GM23248 (cell line): ENCODE measurements around the gene NUDT1.

DNA sequence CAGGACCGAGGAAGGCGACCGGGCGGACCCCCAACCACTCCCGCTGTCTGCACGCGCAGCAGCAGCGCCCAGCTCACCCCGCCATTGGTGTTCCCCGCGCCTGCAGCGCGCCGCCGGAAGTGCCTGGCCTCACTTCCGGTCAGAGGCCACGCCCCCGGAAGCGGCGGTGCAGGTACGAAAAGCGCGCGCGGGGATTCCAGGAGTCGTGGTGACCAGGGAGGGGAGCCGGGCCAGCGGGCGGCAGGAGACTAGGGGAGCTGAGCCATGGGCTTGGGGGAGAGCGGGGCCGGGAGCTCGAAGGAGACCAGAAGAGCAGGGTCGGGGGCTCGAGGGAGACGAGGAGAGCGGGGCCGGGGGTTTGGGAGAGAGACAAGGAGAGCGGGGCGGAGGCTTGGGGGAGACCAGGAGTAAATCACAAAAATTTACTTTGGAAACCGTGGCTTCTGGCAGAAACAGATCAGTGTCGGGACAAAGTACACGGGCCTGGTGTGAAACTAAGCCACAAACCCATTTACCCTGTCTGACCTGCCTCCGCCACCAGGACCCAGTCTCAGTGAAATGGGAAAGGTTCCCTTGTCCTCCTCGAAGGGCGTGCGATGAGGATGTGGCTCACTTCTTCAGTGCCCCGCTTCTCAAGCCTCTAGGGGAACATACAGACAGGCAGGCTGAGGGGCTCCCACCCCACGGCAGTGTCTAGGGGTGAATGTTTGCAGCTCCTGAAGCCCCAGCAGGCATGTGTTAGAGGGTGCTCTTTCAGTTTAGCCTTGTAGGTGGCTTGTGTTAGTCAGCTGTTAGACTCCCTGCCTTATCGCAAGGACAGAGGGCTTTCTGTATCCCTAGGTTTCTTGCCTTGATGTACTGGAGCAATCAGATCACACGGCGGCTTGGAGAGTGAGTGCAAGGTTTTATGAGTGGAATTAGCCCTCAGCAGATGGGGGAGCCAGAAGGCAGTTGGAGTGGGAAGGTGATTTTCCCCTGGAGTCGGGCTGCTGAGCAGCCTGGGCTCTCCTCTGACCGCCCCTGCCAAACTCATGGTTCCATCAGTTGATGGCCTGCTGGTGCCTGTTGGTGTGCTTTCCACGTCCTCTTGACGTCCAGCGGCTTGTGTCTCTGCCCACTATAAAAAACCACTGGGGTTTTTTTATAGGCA is at the start of gene NUDT1:
TSS of gene NUDT1 (plus strand) at position 142 of the 1,150 bp plus-strand sequence.
- RAMPAGE, long total RNA = start-site peak on the minus strand centred at position 99 of the sequence, 8 bp wide, 53 and 54 reads in 2 replicates; start-site peak on the plus strand centred at position 159 of the sequence, 16 bp wide, 107 and 117 reads in 2 replicates

GRCh38 chr7:2390264-2390957 is 13.0 kb upstream of the CHST12 start:
- RAMPAGE, long total RNA = no peak

DNA sequence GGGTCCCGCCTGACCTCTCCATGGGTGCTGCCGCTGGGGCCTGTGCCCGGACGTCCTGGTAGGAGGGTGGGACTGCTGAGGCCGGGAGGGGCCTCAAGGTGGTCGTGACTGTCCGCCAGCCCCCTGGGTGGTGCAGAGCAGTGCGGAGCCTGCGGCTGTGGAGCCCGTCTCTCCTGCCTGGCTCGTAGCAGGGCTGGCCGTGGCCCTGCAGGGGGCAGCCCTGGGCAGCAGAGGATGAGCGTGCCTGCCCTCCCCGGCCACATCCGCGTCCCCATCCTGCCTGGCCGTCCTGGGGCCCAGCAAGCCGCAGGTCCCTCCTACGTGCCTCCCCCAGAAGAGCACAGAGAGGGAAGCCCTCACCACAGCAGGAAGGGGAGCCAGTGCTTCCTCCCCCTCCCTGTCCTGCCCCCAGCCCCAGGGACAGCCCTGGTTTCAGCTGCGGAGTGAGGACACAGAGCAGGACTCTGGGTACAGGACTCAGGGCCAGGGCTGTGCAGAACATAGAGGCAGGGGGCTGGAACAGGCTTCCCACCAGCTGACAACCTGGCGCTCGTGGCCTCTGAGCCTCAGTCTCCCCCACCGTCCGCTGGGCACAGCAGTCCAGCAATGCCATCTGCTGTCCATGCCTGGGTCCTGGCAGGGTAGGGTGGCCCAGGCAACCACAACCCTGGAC is 1.5 kb upstream of the GRIFIN start:
- RAMPAGE, long total RNA = no peak

GRCh38 chr7:2493244-2493759 is 17.1 kb upstream of the GRIFIN start:
- RAMPAGE, long total RNA = no peak

- RAMPAGE, long total RNA = no peak
These were observed 909 bp upstream of the LFNG start for GRCh38 chr7:2518545-2519185.

DNA sequence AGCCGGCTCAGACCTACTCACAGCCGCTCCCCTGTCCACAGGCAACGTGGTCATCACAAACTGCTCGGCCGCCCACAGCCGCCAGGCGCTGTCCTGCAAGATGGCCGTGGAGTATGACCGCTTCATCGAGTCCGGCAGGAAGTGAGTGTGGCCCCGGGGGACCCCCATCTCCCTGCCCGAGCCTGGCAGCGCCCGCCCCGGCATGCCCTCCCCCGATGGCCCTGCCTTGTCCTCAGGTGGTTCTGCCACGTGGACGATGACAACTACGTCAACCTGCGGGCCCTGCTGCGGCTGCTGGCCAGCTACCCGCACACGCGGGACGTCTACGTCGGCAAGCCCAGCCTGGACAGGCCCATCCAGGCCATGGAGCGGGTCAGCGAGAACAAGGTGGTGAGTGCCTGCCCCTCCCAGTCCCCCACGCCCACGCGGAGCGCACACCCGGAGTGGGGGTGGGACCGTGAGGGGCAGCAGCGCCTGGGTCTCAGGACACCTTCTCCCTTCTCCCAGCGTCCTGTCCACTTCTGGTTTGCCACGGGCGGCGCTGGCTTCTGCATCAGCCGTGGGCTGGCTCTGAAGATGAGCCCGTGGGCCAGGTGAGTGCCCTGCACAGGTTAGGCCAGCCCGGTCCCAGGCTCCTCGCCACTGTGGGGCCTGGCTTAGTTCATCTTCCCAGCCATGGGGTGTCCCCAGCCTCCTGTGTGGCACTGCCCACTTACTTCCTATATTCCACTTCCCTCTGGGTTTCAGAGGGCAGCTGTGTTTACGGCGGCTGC is 5.8 kb downstream of the LFNG start:
- RAMPAGE, long total RNA = no peak

DNA sequence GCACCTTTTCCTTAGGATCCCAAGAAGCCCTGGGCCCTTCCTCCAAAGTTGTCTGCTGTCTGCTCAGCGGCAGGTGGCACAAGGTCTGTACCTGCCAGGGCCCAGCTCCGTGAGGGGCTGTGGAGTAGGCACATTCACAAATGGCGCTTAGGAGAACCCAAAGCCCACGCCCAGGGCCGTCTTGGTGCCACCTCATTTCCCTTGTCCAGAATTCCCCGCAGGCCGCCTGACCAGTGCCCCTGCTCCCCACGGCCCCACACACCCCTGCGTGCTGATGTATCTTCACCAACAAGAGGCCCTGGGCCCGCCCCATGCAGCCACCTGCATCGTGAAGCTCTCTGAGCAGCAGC is 14.8 kb downstream of the BRAT1 start:
- RAMPAGE, long total RNA = no peak

DNA sequence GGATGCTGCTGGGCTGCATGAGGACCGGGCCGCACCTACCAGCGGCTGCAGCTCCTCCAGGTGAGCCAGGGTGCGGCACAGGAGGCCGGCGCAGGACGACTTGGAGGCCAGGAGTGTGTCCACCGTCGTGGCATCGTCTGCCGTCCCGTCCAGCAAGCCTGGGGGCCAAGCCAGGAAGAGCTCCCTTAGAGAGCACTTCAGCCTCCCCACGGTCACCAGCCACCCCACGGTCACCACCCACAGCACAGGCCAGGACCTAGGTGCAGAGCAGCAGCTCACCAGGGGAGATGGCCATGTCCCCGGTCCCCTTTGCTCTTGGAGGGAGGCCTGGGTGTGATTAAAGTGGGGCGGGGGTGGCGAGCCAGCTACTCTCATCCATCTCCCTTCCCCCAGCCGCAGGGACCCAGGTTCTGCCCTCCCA is 13.6 kb downstream of the BRAT1 start:
- RAMPAGE, long total RNA = no peak

DNA sequence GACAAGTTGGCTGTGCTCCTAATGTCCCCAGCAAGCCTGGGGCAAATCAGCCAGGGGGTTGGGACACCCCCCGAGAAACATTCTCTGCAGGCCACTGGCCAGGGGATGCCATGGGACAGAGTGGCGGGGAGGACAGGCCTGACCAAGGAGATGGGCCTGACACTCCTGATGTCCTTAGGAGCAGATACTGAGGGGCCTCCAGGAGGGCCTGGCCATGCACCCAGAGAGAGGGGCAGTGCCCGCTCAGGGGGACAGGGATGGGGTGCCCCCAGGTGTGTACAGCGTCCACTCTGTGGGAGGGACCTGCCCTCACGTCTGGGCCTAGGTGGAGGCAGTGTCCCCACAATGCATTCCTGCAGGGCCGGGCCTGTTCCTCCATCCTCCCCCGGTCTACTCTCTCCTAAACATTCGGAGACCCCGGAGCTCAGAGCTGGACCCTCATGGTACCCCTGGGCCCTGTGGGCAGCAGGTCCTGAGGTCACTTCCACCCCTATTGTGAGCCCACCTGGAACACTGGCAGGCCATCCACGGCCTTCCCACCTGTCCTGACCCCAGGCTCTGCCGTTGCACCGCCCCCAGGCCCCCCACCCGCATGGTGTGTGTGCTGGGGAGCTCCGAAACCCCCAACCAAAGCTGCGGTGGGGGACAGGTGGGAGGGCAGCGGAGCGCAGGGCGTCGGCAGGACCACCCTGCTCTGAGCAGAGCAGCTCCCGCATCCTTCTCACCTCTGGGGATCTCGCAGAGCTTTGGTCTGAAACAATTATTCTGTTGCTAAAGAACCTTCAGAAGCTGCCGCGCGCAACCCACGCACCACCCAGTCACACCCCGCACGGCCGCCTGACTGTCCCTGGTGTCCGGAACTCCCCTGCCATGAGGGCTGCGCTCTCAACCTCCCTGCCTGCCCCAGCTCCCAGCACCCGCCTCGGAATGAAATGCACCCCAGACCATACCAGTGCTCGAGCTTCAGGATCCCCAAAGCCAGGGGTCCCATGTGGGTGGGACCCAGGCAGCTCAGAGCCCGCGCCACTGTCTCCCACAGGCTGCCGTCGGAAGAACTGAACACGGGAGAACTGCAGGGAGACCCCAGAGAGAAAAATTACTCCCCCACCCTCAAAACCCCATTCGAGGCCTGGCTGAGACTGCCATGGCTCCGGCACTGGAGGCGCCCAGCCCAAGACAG is 12.7 kb downstream of the BRAT1 start:
- RAMPAGE, long total RNA = no peak

- RAMPAGE, long total RNA = no peak
These were observed 7.2 kb downstream of the BRAT1 start for GRCh38 chr7:2548163-2548548.

GRCh38 chr7:2558194-2558529 is 617 bp upstream of the IQCE start:
- RAMPAGE, long total RNA = no peak

DNA sequence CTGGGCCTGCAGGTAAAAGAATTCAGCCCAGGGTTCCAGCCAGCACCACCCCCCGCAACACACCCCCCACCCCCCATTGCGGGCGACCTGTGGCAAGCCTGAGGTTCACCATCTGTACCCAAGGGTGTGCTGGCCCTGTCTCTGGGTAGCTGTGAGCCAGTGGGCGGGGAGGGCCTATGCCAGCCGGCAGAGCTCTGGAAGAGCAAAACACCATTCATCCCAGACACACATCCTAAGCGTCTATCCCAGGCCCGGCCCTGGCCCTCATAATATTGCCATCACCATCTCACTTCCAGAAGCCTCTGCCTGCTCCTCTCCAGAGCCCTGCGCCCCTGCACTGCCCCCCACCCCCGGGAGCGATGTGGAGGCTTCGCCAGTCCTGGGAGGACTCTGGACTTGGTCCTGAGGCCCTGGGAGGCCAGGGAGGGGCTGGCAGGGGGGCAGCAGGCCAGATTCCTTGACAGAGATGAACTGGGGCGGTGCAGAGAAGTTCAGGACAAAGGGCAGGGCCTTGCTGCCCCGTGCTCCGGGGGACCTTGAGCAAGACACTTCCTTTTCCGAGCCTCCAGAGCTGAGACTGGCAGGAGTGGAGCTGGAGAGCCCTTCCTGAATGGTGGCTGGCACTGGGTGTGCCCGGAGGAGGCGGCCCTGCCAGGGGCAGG is 8.7 kb upstream of the TTYH3 start:
- RAMPAGE, long total RNA = no peak

GRCh38 chr7:2652347-2653173 is 20.8 kb downstream of the TTYH3 start:
- RAMPAGE, long total RNA = no peak

- RAMPAGE, long total RNA = no peak
These were observed 25.7 kb downstream of the TTYH3 start for GRCh38 chr7:2657306-2658000.

- RAMPAGE, long total RNA = no peak
These were observed 11.5 kb upstream of the AMZ1 start for GRCh38 chr7:2676489-2676944.

DNA sequence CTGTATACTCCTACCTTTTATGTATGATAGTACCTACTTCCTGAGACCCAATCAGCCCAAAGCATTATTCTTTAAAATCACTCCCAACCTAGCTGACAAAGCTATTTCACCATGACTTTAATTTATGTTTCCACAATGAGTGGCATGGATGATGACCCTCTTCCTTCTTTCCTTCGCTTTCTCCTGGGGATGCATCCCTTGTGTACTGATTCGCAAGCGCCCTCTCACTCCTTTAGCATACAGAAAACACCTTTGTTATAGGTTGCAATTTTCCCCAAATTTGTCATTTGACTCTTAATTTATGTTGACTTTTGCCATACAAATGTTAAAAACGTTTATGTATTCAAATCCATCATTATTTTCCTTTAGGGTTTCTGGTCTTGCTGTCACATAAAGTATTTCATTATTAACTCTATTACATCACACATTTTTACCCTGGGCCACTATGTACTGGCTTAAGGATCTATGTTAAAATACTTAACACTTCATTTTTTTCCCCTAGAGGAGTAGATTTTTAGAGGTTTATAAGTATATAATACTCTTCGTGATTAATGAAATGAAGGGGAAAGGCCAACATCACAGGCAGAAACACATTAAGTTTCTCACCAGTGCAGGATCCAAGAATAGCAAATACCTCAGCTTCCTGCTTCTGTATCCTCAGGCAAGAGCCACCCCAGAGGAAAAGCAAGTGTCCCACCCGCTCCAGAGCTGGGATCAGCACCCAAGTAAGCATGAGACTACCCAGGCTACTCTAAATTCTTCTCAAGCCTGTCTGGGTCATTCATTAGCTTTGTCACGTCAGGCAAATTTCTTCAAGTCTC is 59.4 kb downstream of the GNA12 start:
- RAMPAGE, long total RNA = no peak

DNA sequence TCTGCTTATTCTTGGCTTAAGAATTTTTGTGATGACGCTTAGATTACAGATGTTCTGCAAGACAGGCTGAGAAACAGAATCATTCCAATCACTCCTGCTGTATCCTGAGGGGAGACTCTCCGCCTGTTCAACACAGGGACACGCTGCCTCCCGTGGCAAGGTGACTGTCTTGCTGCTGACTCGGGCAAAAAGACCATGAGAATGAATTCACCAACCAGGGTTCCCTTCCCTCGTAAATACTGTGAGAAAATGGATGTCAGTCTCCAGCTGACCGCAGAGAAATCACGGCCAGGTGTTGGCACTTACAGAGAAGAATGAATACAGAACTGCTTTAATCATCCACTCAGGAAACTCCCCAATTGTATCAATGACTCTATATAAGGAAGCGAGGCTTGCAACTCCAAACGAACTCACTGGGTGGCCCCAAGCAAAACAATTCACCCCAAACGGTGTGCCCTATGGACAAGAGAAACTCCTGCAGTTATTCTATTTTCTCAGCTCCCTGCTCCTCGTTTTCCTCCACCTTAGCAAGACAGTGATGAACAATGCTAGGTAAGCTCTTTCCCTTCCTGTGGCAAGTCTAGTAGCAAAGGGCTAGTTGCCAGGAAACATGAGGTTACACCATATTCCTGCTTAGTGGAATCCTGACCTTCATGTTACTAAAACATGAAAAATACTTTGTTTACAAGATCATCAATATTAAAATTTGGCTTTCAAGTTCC is 22.8 kb downstream of the GNA12 start:
- RAMPAGE, long total RNA = no peak

DNA sequence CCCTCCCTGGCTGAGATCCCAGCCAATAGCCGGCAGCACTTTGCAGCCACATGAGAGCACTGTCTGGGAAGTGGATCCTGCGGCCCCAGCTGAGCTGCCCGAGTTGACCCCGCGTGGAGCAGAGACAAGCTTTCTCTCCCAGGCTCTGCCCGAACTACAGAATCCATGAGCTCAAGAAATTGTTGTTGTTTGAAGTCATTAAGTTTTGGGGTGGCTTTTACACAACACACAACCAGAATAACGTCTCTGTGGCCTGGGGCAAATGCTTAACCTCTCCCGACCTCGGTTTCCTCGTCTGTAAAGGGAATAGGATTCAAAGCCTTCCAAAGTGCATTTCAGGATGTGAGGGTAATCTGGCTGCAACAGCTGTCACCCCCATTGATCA is 44.9 kb downstream of the CARD11 start:
- RAMPAGE, long total RNA = no peak

DNA sequence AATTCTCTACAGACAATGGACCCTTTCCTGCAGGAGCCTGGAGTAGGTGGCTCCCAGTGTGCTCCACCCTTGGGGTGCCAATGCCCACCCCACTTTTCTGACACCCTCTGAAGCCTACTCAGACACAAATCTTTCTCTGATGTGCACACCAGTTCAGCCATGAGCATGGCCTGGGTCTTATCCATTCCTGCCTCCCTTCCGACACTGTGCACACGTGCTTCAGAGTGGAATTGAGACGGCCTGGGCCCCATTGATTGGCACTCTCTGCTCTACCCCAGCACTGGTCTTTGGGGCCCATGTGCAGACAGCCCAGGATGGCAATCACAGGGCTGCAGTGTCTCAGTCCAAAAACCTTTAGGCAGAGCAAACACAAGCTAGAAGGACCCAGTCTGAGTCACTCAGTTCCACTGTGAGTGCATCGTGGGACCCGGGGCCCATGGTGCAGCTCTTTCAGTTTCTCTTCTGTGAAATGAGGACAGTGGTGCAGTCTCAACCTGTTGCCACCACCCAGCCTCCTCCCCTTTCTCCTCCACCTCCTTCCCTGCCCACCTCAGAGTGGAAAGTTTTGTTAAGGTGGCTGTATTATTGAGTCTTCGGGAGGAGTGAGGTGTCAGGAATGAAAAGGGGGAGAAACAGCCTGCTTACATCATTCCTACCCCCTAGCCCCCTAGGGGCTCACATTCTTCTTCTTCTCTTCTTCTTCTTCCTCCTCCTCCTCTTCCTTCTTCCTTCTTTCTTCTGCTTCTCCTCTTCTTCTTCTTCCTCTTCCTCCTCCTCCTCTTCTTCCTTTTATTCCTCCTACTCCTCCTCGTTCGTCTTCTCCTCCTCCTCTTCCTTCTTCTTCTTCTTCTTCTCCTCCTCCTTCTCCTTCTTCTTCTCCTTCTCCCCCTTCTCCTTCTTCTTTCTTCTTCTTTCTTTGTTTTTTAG is 19.4 kb upstream of the CARD11 start:
- RAMPAGE, long total RNA = no peak

DNA sequence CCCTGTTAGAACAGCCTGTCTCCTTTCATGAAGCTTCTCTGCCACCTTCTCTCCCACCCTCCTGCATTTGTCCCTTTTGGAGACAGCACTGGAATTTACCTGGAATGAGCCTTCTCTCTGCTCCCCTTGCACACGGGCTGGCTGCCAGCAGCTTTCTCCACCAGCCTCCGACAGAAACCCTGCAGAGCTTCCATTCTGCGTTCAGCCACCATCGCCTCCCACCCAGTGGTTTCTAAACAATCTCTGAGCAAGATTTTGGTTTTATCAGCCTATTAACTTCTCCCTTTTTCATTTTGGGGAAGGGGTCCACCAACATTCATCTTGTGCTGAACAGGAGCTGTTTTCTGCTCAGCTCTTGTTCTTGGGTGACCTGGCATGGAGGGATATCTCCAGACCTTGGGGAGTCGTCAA is 74.2 kb upstream of the CARD11 start:
- RAMPAGE, long total RNA = no peak